Epithelial cell of proximal tubule (primary cell): Measurements from ENCODE around the gene LARGE2.

- RAMPAGE, long total RNA = no peak
- RRBS = no CpG with 5 or more reads among the region's 9 CpGs
These were observed 114.9 kb upstream of the CD82 start for GRCh38 chr11:44450521-44451085.

DNA sequence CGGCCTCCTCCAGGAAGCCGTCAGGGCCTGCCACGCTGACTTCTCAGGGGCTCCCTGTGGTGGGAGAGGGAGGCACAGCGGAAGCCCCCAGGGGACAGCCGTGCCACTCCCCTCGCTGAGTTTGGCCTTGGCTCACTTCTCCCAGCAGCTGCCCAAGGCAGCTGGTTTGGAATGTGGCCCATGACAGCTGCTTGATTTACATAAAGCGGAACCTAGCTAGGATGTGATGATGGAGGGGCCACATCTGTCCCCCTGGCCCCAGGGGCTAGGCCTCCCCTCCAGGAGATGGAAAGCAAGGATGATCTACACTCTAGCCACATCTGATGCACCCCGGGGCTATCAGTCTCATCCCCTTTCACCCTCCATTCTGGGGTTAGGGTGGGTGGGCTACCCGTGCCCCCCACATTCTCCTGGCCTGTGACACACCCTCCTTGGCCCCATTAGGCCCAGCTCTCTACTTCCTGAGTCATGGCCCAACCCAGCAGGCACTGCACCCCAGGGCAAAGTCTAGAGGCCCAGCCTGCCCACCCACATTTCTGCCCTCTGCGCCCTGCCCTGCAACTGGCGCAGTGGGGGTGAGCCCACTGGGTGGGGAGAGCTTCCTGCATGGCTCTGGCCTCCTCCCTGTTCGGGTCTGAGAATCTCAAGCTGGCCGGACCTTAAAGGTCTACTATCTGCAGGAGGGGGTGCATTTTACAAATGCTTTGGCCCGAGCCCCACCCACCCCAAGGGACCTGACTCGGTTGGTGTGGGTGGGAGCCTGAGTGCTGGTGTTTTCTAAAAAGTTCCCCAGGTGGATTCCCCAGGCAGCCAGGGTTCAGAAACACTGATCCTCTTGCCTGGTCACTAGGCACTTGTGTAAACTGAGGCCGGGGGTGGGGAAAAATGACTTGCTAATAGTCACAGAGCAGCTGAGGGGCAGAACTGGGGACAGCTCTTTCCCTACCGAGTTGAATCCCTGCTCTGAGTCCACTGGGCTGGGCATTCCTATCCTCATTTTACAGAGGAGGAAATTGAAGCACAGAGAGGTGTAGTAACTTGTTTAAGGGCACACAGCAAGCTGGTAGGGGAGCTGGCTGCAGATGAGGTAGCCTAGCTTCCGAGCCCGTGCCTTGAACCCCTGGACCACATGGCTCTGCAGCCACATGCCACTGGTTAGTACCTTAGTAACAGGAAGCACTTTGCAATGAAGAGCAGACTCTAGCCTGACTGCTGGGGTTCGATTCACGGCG lies 36.0 kb downstream of the CD82 start:
- RAMPAGE, long total RNA = no peak
- RRBS = no CpG with 5 or more reads among the region's 22 CpGs

- RAMPAGE, long total RNA = no peak
- RRBS = no CpG with 5 or more reads among the region's 28 CpGs
These were observed 55.6 kb downstream of the CD82 start for GRCh38 chr11:44620922-44621651.

DNA sequence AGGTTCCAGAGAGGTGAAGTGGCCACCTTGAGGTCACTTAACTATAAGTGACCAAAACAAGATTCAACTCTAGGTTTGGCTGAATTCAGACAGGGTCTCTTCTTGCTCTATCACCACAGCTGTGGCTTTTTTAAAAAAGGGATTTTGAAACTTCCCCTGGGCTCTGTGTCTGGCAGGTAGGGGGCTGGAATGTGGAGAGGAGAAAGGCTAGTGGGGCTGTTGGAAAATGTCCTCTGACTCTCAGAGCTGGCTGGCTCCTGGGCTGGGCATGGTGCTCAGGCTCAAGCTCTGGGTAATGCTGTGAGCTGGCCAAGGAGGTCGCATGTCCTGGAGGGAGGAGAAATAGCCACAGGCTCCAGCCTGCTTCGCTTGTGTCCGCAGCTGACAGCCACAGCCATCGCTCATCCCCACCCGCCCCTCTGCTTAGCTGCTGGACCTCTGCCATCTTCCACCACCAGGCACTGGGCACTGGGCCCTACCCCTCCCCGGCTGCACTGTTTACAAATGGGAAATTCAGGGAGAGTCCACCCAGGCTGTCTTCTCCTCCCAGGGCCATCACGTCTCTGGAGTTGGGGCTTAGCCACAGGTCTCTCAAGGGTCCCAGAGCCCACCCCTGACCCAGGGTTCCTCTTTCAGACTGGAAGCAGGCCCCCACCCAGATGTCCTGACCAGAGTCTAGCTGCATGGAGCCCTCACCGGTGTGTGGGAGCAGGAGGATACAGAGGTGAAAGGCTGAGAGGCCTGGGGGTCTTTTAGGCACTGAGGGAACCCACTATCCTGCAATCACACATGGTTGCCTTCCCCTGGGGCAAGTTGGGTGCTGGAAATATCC lies 62.4 kb downstream of the CD82 start:
- RAMPAGE, long total RNA = no peak
- RRBS = no CpG with 5 or more reads among the region's 8 CpGs

DNA sequence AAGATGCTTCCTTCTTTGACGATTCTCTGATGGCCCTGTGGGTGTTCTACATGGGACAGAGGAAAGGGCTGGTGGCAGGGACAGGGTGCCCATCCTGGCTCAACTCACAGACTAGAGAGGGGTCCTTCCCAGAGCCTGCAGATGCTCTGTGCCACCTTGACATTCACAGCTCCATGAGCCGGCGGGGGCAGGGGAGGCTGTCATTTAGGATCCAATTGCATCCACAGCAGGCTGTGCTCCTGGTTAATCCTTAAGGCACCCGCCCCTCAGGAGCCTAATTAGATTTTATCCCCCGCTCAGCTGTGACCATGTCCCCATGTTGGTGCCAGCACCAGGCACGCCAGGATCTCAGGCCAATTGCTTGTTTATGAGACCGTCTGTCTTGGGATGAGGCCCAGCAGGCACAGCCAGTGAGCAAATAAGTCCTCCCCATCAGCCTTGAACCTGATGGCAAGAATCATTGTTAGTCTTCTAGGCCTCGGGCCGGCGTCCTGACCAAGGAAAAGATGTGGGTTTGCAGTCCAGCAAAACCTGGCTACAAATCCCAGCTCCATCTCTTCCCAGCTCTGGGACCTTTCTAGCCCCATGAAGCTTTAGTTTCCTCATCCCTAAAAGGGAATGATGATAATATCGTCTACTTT lies 57.5 kb downstream of the TP53I11 start:
- RAMPAGE, long total RNA = no peak
- RRBS = no CpG with 5 or more reads among the region's 11 CpGs

DNA sequence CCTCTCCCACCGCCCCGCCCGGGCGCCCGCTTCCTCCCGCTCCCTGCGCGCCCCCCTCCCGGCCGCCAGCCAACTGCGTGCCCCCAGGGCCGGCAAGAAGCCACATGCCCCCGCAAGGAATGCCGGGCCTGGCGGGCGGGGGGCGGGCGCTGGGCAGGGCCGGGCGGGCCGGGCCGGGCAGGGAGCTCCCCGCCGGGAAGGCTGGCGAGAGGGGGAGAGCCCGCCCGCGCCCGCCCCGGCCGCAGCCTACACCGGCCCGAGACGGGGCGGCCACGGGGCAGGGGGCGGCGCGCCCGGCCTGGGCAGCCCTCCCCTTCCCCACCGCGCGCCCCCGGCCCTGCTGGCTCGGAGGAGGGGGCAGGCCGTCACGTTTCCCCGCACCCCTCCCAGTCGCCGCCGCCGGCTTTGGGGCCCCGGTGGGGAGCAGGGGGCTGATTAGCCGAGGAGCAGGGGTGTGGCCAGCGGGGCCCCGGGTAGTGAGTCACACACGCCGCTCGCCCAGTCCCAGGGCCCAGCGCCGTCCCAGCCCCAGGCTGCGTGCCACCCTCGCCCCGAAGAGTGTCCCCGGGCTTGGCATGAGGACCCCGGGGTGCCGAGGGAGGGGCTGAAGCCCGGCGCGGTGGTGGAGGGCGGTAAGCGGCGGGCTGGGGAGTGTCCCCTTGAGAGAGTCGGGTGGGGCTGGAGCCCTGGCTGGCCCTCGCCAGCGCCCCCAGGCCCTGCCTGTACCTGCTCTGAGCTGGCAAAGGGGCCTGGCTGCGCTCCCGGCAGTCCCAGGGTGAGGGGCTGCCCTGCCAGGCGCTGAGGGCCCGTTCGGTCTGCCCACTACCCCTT lies 34.3 kb downstream of the PRDM11 start:
- RAMPAGE, long total RNA = no peak
- RRBS = 3% methylated on average over 54 of the region's 81 CpGs

DNA sequence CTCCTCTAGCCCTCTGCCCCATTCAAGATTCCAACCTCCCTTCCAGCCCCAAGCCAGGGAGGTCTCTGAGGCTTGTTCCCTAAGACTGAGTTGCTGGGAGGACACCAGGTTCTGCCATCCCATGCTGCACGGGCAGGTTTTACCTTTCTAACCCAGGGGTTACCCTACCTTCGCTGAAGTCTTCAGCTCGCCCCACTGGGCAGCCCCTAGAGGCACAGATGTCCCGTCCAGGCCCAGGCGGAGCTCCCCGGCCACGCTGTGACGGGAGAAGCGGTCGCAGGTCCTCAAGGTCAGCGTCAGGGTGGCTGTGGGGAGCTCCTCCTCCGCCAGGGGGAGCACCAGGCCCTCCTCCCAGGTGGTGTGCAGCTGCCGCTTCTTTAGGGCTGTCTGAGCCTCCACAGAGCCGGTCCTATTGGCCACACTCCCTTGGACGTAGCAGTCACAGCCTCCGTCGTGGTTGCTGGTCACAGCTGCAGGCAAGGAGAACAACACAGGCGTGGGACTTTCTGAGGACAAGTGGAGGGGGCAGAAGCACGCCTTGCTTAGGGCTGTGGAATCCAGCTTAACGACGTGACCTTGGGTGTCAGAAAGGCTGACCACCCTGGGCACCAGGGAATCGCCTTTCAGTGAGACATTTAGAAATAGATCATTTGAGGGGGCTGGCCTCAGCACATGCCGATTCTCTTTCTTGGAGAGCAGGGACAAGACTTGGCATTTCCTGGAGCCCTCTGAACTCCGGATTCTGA lies 33.7 kb downstream of the SYT13 start:
- RAMPAGE, long total RNA = no peak
- RRBS = no CpG with 5 or more reads among the region's 24 CpGs

GRCh38 chr11:45374607-45375429 lies 88.7 kb upstream of the SYT13 start:
- RAMPAGE, long total RNA = no peak
- RRBS = no CpG with 5 or more reads among the region's 8 CpGs

GRCh38 chr11:45411145-45411916 lies 125.2 kb upstream of the SYT13 start:
- RAMPAGE, long total RNA = no peak
- RRBS = 3% methylated on average over 2 of the region's 7 CpGs

- RAMPAGE, long total RNA = no peak
- RRBS = no CpG with 5 or more reads among the region's 15 CpGs
These were observed 7.5 kb downstream of the SLC35C1 start for GRCh38 chr11:45812206-45813155.

DNA sequence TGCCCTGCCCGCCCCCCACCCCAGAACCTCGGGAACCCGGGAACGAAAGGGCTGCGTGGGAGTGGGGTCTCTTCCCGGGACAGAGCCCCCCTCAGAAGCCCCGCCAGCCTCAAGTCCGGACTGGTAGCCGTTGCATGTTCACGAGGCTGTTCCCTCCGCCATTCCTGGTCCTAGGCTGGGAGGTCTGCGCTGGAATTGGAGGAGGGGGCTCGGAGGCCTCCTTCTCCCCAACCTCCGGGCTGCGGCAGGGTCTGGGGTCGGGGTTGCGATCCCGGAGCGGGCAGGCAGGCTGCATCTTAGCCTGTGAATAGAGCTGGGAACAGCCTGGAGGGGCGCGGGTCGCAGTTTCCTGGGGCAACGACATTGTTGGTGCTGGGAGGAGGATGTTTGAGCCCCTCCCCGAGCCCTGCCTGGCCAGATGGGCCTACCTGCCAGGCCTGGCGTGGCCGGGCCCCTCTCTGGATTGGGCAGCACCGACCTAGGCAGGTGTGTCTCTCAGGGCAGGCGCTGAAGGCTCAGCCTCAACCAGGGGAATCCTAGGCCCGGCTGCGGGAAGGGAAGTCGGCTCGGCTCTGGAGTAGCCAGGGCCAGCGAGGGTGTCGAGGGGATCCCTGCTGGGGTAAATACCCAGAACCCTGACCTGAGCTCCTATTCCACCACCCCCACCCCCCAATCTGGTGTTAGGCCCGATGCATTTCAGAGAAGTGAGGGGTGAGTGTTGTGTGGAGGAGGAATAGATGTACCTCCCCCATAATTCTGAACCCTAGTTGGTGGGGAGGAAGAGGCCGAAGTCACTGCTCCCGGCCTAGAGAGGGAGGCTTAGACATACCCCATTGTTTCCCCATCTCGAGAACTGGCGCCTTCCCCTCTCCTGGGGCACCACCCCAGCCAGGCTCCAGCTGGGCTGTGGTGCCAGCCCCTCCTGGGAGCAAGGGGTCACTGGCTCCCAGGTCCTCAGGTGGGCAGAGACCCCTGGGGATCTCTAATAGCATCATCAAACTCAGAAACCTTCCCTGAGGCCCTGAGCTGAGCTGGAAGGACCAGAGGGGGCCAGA lies 856 bp downstream of the MAPK8IP1 start:
- RAMPAGE, long total RNA = no peak
- RRBS = 13% methylated on average over 11 of the region's 39 CpGs

GRCh38 chr11:45900371-45901698 lies 6.2 kb downstream of the FREY1 start:
- RAMPAGE, long total RNA = no peak
- RRBS = 12% methylated on average over 5 of the region's 42 CpGs

- RAMPAGE, long total RNA = no peak
- RRBS = 4% methylated on average over 68 of the region's 100 CpGs
These were observed at the start of gene LARGE2 for GRCh38 chr11:45921936-45922990. Gene LARGE2, plus strand, starts transcription at chr11:45922656.

DNA sequence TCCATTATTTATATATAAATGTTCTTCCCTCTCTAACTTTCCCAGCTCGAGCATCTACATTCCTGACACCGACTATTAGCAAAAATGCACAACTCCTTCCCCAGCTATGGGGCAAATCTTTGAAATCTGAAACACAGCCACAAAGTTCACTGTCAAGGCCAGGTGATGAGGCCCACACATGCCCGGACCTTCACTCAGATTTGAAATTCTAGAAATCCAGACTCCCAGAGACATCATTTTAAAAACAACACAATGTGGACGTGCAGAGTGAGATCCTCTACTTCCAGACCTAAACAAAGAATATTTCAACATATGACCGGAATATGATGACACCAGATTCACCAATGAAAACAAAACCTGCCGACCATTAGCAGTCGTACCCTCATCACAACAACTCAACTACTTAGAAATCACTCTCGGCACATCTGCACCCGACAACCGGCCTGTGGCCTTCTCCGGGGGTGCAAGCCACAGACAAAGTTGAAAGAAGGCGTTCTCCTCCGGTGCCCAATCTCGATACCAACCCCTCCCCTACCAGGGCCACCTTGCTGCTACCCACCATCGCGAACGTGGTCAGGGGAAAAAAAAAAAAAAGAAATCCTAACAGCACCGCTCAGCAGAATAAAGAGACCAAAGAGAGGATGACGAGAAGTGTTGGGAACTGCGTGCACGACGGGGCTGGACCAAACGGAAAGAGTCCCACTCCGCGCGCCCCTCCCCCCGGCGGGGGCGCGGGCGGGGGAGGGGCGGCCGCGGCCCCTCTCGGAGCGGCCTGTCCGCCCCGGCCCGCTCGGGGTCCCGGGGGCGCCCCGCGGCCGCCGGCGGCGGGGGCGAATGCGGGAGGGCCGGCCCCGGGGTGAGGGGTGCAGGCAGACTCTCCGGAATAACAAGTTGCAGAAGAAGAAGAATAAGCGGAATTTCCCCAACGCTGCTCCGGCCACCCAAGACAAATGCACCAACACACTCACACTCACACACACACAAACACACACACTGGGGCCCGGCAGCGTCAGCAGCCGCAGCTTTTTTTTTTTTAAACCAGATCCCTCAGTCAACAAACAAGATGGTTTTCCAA lies 1.8 kb downstream of the PHF21A start:
- RAMPAGE, long total RNA = no peak
- RRBS = 3% methylated on average over 18 of the region's 59 CpGs

DNA sequence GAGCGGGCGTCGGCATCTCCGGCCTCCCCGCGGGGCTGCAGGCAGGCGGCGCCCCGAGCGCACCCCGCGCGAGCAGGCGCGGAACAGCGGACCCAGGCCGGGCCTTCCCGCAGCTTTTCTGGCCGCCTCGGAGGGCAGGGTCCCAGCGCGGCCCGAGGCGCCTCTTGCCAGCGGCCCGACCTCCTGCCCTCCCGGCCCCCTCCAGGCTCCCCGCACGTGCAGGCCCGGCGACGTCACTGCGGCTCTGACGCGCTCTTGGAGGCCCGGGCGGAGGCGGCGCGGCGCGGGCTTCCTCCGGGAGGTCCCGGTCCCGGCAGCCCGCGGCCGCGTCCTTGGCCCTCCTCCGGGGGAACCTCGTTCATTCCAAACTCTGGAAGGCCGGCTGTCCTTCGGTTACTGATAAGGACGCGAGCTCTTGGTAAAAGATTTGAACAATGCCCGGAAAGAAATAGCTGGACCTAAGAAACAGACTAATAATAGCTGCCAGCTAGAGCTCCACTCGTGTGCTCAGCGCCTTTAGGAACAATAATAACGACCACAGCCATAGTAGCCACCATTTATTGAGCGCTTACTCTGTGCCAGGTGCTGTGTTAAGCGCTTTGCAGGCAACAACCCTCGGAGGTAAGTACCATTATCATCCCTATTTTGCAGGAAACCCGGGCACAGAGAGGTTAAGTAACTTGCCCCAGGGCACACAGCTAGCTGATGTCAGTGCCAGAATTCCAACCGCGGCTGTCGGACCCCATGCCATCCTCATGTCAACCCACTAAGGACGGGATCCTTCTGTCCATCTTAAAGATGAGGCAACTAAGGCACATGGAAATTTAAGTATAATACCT lies 39.2 kb upstream of the CREB3L1 start:
- RAMPAGE, long total RNA = no peak
- RRBS = 1% methylated on average over 30 of the region's 67 CpGs

GRCh38 chr11:46238927-46239677 lies 38.4 kb upstream of the CREB3L1 start:
- RAMPAGE, long total RNA = no peak
- RRBS = 2% methylated on average over 8 of the region's 45 CpGs

- RAMPAGE, long total RNA = no peak
- RRBS = no CpG with 5 or more reads among the region's 5 CpGs
These were observed 14.3 kb downstream of the CREB3L1 start for GRCh38 chr11:46291785-46292176.

- RAMPAGE, long total RNA = no peak
- RRBS = no CpG with 5 or more reads among the region's 11 CpGs
These were observed 31.2 kb upstream of the DGKZ start for GRCh38 chr11:46315883-46316553.

DNA sequence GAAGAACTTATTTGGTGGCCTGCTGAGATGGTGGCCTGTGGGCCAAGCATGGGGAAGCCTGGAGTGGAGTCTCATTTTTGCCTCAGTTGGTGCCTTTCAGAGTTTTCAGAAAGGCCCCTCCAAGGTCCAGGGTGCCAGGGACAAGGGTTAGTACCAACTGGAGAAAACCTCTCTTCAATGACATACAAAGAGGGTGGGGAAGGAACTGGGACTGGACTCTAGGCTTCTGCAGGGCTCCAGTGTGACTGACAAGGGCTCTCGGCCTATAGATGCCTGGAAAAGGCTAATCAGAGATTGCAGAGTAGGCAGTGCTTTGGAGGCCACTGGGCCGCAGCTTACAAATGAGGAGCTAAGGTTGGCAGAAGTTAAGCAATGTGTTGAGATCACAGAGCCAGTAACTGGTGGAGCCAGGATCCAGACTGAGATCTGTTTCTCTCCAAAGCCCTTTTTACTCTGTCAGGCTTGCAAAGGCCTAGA lies 7.5 kb upstream of the DGKZ start:
- RAMPAGE, long total RNA = no peak
- RRBS = no CpG with 5 or more reads among the region's 2 CpGs

- RAMPAGE, long total RNA = no peak
- RRBS = 1% methylated on average over 4 of the region's 14 CpGs
These were observed 900 bp downstream of the DGKZ start for GRCh38 chr11:46348067-46348658.